HEK293 (cell line): ENCODE data around the gene MARF1.

DNA sequence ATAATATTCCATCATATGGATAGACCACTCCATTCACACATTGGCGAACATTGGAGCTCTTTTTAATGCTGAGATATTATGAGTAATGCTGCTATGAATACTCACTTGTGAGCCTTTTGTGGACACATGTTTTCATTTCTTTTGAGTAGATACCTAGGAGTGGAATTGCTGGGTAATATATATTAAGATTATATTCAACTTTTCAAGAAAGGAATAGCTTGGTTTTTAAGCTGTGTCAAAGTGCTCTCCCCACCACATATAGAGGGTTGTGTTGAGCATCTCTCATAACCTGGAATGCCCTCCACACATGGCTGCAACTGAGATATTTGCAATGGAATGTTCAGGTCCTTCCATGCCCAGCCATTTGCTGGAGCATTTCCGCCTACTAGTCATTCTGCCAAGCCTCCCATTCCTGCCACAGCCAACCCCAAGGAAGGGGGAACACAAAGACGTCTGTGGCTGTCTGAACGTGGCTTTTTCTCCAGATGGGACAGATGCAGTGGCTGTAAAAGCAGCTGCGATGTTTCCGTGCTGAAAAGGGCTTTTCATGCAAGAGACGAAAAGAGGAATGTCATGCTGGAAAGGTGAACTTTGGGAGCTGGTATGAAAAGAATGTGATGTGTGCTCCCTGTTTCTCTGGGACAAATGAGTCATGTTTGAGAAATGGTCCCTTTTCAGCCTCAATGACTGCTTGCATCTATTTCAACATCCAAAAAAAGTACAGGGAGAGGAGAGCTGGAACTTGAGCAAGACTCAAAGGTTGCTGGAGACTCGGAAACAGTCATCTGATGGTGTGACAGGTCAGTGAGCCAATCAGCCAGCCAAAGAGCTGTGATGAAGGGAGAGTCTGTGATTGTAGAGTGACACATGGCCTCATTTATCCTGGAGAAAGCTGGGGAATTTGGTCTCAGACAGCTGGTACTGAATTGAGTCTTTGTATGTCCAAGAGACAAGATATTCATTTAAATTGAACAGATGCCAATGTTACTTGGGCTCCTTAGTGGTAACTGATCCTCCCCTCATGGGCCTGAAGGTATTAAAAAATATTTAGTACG is 208.8 kb downstream of the SHISA9 start:
- PRO-cap: no peak
- RRBS, 2 experiments: no CpG with 5 or more reads among the region's 9 CpGs

DNA sequence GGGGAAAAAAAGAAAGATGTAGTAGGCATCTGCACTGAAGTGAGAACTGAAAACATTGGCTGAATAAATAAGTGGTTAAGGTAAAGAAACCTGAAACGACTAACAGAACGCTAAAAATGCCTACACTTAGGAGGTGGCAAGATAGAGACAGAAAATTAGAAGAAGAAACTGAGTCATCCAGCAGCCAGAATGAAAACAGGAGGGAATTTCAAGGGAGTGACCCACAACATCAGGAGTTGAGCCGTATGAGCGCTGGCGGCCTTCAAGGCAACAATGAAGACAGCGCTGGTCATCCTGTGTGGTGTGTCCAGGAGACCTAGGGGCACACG is 36.3 kb downstream of the ERCC4 start:
- PRO-cap: no peak
- RRBS, 2 experiments: no CpG with 5 or more reads among the region's 7 CpGs

DNA sequence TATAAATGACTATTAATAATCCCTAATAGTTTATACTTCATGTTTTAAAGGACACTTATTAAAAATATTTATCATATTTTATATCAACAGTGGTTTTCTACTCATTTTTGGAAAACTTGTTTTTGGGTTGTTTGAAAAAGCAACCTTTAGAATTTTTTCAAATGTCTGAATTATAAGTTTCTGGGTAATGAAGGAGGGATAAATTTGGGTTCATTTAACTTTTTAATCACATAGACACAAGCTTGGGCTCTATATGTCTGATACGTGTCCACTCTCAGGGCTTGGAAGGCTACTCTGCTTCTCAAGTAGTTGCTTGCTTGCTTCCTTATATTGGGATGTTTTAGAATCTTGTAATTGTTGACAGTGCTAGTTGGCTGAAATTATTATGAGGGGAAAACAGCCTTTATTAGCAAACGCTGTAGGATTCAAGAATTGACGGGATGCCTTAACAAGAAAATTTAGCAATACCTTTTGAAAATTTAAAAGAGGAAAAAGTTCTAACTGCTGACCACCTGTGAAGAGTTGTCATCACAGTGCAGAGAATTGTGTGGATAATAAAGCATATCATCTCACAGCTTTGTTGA is 118.5 kb downstream of the MRTFB start:
- PRO-cap: no peak
- RRBS, 2 experiments: no CpG with 5 or more reads among the region's 3 CpGs

DNA sequence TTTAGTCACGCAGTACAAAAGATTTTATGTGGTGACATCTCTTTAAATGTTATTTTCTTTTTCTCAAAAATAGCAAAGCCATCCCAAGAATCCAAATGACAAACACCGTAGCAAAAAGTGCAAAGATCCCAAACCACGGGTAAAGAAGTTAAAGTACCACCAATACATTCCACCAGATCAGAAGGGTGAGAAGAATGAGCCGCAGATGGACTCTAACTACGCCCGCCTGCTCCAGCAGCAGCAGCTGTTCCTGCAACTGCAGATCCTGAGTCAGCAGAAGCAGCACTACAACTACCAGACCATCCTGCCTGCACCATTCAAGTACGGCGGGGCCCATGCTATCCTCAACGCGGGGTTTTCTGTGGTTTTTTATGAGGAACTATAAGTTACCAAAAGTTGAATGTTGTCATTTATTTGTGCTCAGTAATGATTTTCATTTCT is 169.1 kb downstream of the MRTFB start:
- PRO-cap: no peak
- RRBS, 2 experiments: no CpG with 5 or more reads among the region's 10 CpGs

GRCh38 chr16:14240715-14241421 is 169.7 kb downstream of the MRTFB start:
- PRO-cap: no peak
- RRBS, 2 experiments: no CpG with 5 or more reads among the region's 10 CpGs

- PRO-cap: no peak
- RRBS, 2 experiments: 11 to 12% methylated on average over 6 of the region's 16 CpGs
Measured at GRCh38 chr16:14301184-14301805, 230.2 kb downstream of the MRTFB start.

DNA sequence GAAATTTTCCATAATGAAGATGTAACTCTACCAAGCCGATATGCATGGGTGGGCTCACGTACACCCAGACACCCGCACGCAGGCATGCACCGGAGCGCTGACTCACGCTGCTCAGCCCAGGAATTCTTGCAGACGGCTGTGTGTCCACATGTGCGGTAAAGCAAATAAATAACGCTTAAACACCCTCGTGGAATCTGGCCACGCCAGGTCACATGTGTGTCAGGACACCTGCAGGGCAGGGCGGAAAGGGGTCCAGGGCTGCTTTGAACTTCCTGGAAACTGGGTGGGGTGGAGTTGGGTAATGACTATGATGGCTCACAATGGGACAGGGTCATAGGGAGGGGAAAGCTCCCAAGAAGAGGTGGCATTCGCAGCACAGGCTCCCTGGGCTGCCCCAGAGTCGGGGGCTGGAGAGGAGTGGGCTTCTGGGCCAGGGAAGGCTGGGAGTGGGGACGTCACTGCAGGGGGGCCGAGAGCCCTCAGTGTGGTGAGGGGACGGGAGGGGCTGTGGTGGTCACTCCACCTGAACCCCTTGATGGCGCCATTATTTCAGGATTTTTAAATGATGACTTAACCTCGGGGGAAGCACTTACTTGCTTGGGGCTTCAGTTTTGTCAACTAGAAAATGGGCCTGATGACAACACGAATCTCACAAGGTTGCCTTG is 265.4 kb downstream of the PARN start:
- PRO-cap: no peak
- RRBS, 2 experiments: 40% methylated on average over 4 of the region's 21 CpGs; no CpG with 5 or more reads in 1 of the 2 experiments

- PRO-cap: no peak
- RRBS, 2 experiments: no CpG with 5 or more reads among the region's 13 CpGs
Measured at GRCh38 chr16:14406092-14406508, 224.0 kb downstream of the PARN start.

DNA sequence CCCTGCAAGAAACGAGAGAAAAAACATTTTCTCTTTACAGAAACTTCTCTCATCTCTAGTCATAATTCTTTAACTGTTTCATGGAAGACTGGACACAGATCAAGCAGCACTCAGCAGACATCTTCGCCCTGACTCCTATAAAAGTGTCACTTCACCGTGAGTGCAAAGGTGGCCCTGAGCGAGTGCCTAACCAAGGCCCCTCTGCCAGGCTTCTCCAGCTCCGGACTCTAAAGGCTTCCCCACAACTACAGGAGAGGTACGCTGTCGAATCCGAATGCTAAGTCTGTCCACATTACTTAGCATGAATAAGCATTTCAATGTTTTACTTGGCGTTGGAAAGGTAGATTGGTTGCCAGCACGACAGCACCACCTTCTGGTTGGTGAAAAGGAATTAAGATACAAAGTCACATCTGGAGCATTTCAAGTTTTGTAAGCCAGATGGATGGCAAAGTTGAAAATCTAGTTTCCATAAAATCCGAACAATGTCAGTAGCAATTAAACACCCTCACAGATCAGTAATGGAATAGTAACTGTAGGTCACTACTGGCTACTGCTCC is 101.0 kb downstream of the PARN start:
- PRO-cap: no peak
- RRBS, 2 experiments: no CpG with 5 or more reads among the region's 11 CpGs

DNA sequence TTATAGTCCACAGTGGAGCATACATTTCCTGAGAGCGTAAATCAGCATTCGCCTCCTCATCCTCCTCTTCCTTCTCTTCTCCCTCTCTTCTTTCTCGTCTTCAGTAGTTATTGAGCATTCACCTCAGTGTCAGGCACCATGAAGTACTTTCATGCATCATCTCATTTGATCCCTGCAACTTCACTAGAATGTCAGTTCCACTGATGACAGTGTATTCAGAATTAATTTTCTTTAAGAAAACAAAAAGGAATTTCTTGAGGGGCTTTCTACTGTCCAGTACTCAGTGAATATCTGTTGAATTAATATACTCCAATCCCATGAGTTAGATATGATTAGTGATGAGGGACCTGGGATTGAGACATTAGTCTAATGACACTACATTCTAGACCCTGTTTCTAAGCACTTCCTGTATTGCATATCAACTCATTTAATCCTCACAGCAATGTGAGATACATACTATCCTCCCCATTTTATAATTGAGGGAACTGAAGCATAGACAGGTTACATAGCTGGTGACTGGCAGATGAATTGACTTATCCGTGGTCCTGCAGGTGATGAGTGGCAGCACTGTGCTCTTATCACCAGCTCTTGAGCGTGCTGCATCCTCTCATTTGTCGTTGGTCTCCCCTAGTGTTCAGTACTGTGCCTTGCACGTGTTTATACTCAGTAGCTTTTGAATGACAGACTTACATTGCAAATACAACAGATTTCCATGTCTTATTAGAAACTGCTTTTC is 33.9 kb downstream of the NTAN1 start:
- PRO-cap: no peak
- RRBS, 2 experiments: no CpG with 5 or more reads among the region's 7 CpGs

GRCh38 chr16:15034489-15035683 is 21.0 kb downstream of the NTAN1 start:
- PRO-cap: no peak
- RRBS, 2 experiments: no CpG with 5 or more reads among the region's 30 CpGs

- PRO-cap: no peak
- RRBS, 2 experiments: no CpG with 5 or more reads among the region's 9 CpGs
Measured at GRCh38 chr16:15611659-15612165, 31.2 kb downstream of the MARF1 start.

- PRO-cap: bidirectional peak, plus-strand start at chr16:15643267, minus-strand start at chr16:15643065; bidirectional peak, plus-strand start at chr16:15643724, minus-strand start at chr16:15643630
- RRBS, 2 experiments: under 1 to 2% methylated on average over 7 to 8 of the region's 63 CpGs
Measured at GRCh38 chr16:15642931-15643777, at the start of gene MARF1. TSS of gene MARF1 (minus strand) at chr16:15643154.

DNA sequence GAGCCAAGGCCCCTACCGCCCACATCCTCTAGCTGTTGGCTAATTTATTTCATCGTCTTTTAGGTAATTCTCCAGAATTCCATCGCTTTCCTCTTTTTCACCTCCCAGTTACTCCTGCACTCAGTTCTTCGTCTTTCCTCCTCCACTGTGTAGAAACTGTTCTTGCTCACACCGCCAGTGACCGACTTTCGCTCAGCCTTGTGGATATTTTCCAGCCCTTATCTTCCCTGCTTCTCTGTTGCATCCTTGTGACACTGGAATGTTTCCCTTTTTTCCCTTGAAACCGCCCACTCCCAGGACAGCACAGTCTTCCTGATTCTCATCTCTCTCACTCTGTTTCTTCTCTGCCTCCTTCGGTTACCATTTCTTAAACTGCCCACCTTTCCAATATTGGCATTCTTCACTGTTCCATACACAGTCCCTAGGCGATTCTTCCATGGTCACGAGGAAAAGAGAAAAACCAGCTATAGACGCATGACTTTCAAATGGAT is 10.5 kb downstream of the NDE1 start:
- PRO-cap: no peak
- RRBS, 2 experiments: no CpG with 5 or more reads among the region's 12 CpGs

GRCh38 chr16:15697567-15698046 is 47.6 kb downstream of the NDE1 start:
- PRO-cap: no peak
- RRBS, 2 experiments: no CpG with 5 or more reads among the region's 6 CpGs

- PRO-cap: no peak
- RRBS, 2 experiments: no CpG with 5 or more reads among the region's 13 CpGs
Measured at GRCh38 chr16:15803494-15804112, 53.2 kb downstream of the MYH11 start.

- PRO-cap: no peak
- RRBS, 2 experiments: no CpG with 5 or more reads among the region's 8 CpGs
Measured at GRCh38 chr16:15950056-15950291, 558 bp downstream of the ABCC1 start.

DNA sequence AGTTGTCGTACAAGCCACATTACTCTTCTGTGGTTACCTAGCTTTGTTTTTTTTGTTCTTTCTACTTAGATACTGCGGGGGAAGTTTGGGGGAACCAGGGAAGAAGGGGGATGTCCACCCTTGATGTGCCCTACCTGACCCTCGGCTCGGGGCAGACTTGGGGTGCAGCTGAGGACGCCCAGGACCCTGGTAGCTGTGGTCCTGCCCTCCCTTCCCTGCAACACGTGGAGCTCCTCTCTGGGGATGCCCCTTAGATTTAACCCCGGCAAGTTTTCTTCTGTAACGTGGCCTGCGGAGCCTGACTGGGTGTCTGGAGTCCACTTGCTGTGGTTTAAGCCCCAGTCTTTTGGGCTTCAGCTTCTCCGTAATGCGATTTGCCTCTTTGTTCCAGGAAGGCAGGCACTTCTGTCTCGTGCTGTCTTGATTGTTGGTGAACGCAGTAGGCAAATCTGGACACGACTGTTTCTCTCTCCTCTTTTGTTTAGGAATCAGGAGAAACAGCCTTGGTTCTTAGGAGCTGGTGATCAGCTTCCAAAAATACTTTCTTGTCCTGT is 953 bp downstream of the ABCC1 start:
- PRO-cap: bidirectional peak, plus-strand start at position 408 of the sequence, minus-strand start at position 226 of the sequence
- RRBS, 2 experiments: no CpG with 5 or more reads among the region's 14 CpGs

DNA sequence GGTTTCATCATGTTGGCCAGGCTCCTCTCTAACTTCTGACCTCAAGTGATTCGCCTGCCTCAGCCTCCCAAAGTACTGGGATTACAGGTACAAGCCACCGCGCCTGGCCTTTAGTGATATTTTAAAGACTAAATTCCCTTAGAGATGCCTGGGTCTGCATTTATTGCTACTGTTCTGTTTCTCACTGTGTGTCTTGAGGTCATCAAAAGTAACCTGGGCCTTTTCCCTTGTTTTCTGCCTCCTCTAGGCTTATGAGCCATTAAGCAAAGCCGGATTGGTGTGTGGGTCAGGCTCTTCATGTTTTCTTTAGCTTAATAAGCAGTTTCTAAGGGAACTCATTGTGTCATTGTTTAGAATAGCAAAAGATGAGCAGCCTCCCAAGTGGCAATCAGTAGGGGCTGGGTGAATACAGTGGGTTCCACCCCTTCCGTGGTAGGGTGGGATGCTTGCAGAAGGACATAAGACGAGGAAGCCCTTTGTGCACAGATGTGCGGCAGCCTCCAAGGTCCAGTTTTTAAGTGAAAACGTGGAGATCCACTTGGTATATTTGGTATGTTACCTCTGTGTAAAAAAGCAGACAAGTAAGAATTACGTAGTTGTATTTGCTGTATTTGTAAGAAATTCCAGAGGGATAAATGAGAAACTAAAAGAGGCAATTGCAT is 34.5 kb downstream of the ABCC1 start:
- PRO-cap: no peak
- RRBS, 2 experiments: no CpG with 5 or more reads among the region's 9 CpGs

GRCh38 chr16:16045442-16046302 is 96.3 kb downstream of the ABCC1 start:
- PRO-cap: no peak
- RRBS, 2 experiments: no CpG with 5 or more reads among the region's 16 CpGs